Mesothelial cell of epicardium (in vitro differentiated cells): ENCODE measurements around a stretch of chr9.

GRCh38 chr9:95409856-95410421 is 92.4 kb upstream of the FANCC start:
- PRO-cap: no peak

GRCh38 chr9:95476999-95477289 is 32.1 kb downstream of the PTCH1 start:
- PRO-cap: no peak

- PRO-cap: bidirectional peak, plus-strand start at chr9:95507727, minus-strand start at chr9:95507403
Observed at GRCh38 chr9:95507066-95507804, 1.8 kb downstream of the PTCH1 start.

DNA sequence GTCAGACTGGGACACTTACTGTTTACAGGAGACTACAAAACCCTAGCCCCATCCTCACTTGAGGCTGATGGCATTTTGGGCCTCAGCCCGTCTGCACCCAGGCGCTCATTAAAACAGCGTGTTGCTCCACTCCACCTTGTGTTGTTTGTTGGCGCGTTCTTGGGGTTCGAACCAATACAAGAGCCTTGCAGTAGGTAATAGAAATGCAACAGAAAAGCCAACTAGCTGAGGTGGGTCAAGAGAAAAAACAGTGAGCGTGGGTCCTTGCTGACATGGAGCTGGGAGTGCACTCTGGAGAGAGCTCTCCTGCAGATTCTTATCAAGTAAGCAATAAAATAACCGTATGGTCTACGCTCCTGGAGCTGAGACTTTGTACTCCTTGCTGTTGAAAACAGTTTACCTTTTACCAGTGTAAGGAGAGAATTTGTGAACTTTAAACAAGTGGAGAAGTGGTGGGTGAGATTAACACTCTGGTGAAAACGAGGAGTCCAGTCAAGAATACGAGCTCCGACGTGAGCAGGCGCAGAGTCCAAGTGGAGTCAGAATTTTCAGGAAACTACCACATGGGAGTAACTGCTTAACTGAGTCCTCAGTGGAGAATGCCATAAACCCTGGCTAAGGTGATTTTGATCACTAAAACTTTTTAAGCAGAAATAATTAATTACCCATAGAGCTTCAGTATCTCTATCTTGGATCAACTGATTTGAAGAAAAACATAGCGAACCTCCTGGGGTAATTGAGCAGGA is 156.2 kb upstream of the ERCC6L2 start:
- PRO-cap: no peak

DNA sequence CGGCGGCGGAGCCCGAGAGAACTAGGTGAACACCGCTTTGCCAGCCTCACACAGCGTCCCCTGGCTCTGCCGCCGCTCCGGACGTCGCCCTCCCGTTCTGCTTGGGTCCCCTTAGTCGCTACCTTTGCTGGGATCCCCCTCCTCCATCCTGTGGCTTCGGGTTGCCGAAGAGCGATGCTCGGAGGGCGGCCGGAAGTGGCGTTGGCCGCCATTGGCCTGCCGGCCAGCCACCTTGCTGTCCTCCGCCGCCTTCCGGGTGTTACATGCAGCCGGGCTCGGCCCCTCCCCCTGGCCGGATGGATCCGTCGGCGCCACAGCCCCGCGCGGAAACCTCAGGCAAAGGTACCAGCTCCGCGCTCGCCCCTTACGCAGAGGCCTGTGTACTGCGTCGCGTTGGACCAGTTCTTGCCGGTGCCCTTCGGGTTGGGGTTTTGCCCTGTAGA is 273 bp downstream of the ERCC6L2 start:
- PRO-cap: bidirectional peak, plus-strand start at position 314 of the sequence, minus-strand start at position 258 of the sequence

DNA sequence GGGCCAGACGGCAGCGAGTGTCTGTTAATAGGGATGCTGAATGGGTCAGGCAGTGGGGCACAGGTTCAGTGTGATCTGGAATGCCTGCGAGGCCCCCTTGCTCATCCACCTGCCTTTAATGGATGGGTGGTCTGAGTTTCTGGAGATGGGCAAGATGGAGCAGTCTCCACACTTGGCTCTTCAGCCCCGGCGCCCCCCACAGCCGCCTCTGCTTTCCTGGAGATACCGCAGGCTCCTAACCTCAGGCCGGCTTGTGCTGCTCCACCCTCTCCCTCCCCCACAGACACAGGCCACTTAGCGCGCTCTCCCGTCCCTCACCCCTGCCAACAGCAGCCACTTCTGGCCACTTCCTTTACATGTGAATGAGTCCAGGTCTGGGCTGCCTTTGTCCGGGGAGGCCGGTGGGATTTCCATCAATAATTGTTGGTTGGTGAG is 147.2 kb downstream of the ERCC6L2 start:
- PRO-cap: no peak

- PRO-cap: no peak
Observed at GRCh38 chr9:96345572-96345845, 38.0 kb downstream of the SLC35D2 start.

GRCh38 chr9:96417647-96418028 is 532 bp downstream of the ZNF367 start:
- PRO-cap: no peak

- PRO-cap: bidirectional peak, plus-strand start at chr9:96418825, minus-strand start at chr9:96418386
Observed at GRCh38 chr9:96418797-96419239, 648 bp upstream of the ZNF367 start.

DNA sequence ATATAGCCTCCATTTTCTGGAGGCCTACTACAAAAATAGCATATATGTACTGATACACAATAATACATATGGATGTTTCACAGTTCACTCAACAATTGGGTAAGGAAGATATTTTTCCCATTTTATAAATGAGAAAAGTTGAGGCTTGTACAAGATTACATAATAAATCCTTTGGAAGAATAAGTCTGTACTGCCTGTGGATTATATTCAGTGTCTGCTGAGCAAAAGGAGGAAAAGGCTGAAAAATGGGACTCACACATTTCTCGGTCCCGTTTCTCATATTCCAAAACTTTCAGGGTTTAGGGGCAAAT is 1.8 kb upstream of the ZNF367 start:
- PRO-cap: no peak

- PRO-cap: no peak
Observed at GRCh38 chr9:96501817-96502587, 52.0 kb downstream of the HABP4 start.

DNA sequence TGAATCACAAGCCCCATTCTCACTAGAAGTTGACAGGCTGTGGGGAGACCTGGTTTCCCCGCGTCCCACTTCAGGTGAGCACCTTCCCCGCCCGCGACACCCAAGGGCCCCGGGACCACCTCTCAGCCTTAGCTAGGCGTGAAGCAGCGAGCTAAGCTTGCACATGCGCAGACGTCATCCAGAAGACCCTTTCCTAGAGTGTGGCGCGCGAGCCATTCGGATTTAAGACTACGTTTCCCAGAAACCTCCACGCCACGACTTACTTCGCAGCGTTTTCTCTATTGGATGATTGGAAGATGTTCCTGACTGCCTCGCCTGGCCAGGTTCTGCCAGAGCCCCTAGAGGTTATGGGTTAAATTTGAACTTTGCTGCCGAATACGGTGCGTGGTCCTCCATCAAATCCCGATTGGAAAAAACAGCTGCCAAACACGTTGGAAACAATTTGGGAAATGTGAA is 21.4 kb upstream of the ZNF782 start:
- PRO-cap: no peak

- PRO-cap: no peak
Observed at GRCh38 chr9:97046073-97046854, 7.3 kb upstream of the CTSV start.

DNA sequence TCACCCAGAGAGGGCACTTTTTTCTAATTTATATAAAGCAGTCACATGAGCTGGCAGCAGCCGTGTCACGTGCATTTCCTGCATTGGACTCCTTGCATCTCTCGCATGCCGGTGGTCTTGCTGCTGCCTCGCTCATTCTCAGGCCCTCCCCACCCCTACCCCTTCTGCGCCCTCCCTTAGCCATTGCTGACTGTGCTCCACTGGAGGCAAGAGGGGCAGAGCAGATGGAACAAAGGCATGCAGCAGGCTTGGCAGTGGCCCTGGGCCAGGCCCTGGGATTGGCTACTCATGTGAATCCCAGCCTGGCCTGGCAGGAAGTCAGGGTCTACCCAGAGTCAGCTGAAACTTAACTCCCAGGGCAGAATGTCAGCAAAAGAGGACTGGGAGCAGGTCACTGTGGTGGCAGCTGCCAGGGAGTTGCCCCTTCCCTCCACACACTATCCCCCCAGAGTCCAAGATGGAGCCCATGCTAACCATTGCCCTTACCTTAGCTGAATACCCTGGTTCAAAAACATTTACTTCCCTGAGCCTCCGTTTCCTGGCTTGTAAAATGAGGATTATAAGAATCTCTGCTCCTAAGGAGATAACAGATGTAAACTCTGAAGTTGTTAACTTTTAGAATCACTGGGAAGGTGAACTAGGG is 62.2 kb downstream of the TSTD2 start:
- PRO-cap: no peak

GRCh38 chr9:97623880-97624446 is 9.2 kb downstream of the TSTD2 start:
- PRO-cap: no peak

GRCh38 chr9:97667484-97668337 is 29.4 kb downstream of the XPA start:
- PRO-cap: no peak

DNA sequence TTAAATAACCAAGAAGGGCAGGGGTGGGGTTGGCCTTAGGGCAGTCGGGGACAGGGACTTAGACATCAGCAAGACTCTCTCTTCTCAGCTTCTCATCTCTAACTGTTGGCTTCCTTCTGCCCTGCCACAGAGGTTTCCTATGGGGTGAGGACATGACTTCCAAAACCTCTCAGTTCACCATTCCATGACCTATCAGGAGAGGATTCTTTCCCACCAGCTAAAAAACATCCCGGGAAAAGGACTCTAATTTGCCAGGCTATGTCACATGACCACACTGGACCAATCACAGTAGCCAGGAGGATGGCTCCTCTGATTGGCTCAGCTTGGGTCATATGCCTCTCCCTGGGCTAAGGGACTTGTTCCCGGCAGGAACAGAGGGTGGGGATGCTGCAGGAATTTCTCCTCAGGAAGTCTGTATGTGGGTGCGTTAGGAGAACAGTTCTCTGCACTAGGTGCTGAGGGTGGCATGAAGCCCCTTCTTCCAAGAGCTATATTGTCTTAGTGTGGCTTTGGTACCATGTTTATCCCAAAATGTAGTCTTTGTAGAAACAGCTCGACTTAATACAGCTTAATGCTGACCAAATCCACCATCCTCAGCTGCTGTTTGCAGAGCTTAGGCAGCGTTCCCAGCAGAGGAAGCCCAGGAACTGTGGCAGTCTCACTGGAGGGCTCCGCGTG is 40.3 kb upstream of the XPA start:
- PRO-cap: no peak

GRCh38 chr9:98004864-98005511 is 21.8 kb downstream of the ANP32B start:
- PRO-cap: no peak

DNA sequence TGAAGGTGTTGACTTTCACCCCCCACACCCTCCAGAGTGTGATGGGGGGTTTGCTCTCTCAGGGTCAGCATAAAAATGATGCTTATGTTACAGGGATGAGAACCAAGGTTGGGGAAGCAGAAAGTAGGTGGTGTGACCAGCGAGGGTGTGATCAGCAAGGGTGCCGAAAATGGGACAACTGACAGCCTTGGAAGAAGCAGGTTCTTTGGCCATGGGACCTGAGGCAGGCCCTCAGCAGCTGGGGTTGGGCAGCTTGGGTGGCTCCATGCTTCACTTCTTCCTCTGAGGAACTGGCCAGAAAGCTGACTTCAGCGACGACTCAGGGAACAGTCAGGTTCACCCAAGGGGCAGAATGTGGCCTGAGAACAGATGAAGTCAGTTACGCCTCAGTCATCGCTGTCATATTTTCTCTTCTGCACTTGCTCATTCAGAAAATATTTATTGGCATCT is 21.1 kb upstream of the NANS start:
- PRO-cap: no peak

GRCh38 chr9:98129375-98129989 is 10.5 kb upstream of the TRIM14 start:
- PRO-cap: no peak